Measurements from ENCODE around the gene SPIRE1.

DNA sequence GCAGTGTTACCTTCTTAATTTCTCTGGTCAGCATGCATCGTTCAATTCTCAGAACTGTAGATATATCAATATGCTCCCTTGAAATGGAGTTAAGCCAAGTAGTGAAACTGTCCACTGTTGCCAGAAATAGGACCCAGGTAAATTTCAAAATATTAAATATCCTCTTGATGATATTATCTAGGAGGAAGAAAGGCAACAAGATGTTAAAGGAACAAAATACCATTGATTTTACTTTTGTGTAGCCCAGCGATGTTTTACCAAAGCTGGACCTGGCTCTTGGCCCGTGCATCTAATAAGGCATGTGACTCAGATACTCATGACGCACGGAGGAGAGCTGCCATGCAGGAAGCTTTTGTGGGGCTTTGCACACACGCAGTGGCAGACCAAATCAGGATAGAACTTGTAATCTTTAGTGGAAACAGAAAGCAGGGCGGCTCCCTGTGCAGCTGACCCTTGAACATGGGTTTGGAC, 189.8 kb downstream of the NAPG start:
- RRBS, result no CpG with 5 or more reads among the region's 7 CpGs
CAGE:
- cytosol, long polyA plus RNA, result no peak
- long polyA plus RNA, result no peak
- nucleus, long polyA plus RNA, result no peak

GRCh38 chr18:10794562-10795152, 268.8 kb downstream of the NAPG start:
- RRBS, result no CpG with 5 or more reads among the region's 8 CpGs
CAGE:
- cytosol, long polyA plus RNA, result no peak
- long polyA plus RNA, result no peak
- nucleus, long polyA plus RNA, result no peak

GRCh38 chr18:11119962-11120420, 29.4 kb downstream of the PIEZO2 start:
- RRBS, result no CpG with 5 or more reads among the region's 4 CpGs
CAGE:
- cytosol, long polyA plus RNA, result no peak
- long polyA plus RNA, result no peak
- nucleus, long polyA plus RNA, result no peak

GRCh38 chr18:11674025-11674280, 15.1 kb upstream of the GNAL start:
- RRBS, result no CpG with 5 or more reads among the region's 1 CpG
CAGE:
- cytosol, long polyA plus RNA, result no peak
- long polyA plus RNA, result no peak
- nucleus, long polyA plus RNA, result no peak

- RRBS, result no CpG with 5 or more reads among the region's 8 CpGs
CAGE:
- cytosol, long polyA plus RNA, result no peak
- long polyA plus RNA, result no peak
- nucleus, long polyA plus RNA, result no peak
These were observed 71.8 kb downstream of the GNAL start for GRCh38 chr18:11760754-11761295.

DNA sequence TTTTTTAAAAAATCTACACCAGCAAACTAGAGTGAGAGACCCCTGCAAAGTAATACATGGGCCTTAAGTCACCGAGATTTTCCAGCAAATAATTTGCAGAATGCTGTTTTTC, 256 bp downstream of the MPPE1 start:
- RRBS, result no CpG with 5 or more reads among the region's 1 CpG
CAGE:
- cytosol, long polyA plus RNA, result no peak
- long polyA plus RNA, result no peak
- nucleus, long polyA plus RNA, result no peak

GRCh38 chr18:11963852-11964477, 17.3 kb upstream of the IMPA2 start:
- RRBS, result no CpG with 5 or more reads among the region's 5 CpGs
CAGE:
- cytosol, long polyA plus RNA, result no peak
- long polyA plus RNA, result no peak
- nucleus, long polyA plus RNA, result no peak

DNA sequence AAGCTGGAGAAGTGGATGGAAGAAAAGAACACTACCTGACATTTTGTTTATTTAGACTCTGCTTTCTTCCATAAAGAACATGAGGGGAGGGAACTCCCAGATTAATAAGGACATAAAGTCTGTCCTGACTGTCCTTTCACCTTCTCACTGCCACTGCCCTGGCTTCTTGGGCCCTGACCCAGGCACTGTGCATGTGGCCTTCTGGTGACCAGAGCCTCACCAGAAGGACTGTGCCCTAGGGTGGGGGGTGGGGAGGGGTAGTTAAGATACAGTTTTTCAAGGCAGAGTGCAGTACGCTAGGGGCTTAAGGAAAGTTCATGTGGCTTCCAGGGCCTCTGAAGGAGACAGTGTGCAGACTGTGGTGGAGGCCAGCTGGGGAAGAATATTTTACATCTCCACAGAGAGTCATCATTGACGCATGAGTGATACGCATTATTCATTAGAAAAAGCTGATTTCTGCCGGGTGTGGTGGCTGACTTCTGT, 4.6 kb upstream of the IMPA2 start:
- RRBS, result no CpG with 5 or more reads among the region's 4 CpGs
CAGE:
- cytosol, long polyA plus RNA, result no peak
- long polyA plus RNA, result no peak
- nucleus, long polyA plus RNA, result no peak

GRCh38 chr18:12076243-12076938, 17.3 kb upstream of the ANKRD62 start:
- RRBS, result 39% methylated on average over 11 of the region's 64 CpGs
CAGE:
- cytosol, long polyA plus RNA, result no peak
- long polyA plus RNA, result no peak
- nucleus, long polyA plus RNA, result no peak

DNA sequence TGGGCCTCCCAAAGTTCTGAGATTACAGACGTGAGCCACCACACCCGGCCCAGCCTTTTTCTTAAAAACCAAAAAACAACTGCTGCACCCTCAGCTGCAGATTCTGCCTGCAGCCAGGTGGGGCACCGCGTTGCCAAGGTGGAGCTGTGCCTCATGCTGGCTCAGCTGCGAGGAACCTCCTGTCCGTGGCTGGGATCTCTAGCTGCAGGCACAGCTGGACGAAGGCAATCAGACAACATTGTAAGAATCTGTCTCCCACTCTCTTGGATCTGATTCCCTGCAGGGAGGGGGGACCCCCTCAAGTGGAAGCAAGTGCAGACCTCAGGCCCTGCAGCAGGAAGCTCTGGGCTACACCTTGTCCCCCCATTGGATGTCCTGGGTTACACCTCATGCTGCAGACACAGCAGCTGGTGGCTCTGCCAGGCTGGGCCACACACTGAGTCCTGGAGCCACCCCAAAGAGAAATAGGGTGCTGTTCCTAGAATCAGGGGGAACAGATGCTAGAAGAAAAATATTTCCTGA, 24.1 kb downstream of the CIDEA start:
- RRBS, result no CpG with 5 or more reads among the region's 7 CpGs
CAGE:
- cytosol, long polyA plus RNA, result no peak
- long polyA plus RNA, result no peak
- nucleus, long polyA plus RNA, result no peak

GRCh38 chr18:12312912-12313557, 5.0 kb downstream of the TUBB6 start:
- RRBS, result no CpG with 5 or more reads among the region's 3 CpGs
CAGE:
- cytosol, long polyA plus RNA, result no peak
- long polyA plus RNA, result no peak
- nucleus, long polyA plus RNA, result start-site peak on the minus strand at chr18:12313053-12313138, 16 and 26 reads in 2 replicates

- RRBS, result no CpG with 5 or more reads among the region's 8 CpGs
CAGE:
- cytosol, long polyA plus RNA, result no peak
- long polyA plus RNA, result no peak
- nucleus, long polyA plus RNA, result no peak
These were observed 26.1 kb downstream of the TUBB6 start for GRCh38 chr18:12333803-12334831.

DNA sequence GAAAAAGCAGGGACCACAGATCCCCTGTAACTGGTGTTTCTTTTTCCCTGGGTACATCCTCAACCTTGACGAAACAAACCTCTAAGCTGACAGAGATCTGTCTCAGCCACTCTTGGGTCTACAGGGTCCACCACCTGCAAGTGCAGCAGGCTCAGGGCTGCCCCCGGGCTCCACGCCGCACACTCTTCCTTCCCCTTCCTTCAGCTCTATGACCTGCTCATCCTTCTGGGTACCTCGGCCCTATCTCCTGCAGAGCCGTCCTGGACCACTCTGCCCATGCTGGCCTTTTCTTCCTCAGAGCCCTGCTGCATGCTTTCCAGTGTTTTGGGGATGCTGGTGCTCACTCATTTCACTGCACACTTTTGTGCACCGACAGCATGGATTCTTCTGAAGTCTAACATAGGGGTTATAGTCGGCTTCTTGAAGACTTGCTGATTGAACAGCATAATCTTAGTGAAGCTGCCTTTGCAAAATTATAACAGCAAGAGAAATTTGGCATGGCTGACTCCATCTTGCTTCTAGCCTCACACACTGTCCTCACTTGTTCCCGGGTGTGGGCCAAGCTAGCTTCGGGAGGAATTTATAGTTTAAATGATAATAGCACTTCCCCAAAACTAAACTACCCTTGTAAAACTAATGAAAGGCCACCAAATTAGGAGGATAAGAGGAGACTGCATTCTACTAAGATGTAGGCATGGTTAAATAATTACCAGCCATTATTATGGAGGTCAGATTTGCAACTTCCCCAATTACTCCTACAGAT, 27.6 kb downstream of the TUBB6 start:
- RRBS, result no CpG with 5 or more reads among the region's 10 CpGs
CAGE:
- cytosol, long polyA plus RNA, result no peak
- long polyA plus RNA, result no peak
- nucleus, long polyA plus RNA, result no peak

GRCh38 chr18:12359491-12360148, 17.4 kb downstream of the AFG3L2 start:
- RRBS, result no CpG with 5 or more reads among the region's 10 CpGs
CAGE:
- cytosol, long polyA plus RNA, result no peak
- long polyA plus RNA, result no peak
- nucleus, long polyA plus RNA, result no peak

DNA sequence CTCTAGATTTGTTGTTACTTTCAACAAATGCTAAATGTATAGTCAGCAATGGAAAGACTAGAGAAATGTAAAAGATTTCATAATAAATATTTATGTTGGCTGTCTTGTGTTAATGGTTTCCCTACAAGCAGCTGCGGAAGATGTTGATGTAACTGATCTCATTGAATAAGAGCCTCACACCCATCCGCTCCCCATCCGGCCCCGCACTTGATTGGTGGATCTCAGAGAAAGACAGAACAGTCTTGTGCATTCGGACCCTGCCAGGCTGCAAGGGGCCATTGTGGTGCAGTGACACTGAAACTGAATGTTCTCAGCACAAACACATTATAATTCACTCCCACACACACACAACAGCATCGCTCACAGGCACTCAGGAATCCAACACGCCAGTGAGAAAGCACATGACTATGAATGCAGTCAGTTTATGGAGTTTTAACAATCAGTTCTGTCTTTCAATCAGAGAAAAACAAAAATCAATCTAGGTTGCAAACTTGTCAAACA, 47.8 kb downstream of the PRELID3A start:
- RRBS, result no CpG with 5 or more reads among the region's 7 CpGs
CAGE:
- cytosol, long polyA plus RNA, result no peak
- long polyA plus RNA, result no peak
- nucleus, long polyA plus RNA, result no peak

DNA sequence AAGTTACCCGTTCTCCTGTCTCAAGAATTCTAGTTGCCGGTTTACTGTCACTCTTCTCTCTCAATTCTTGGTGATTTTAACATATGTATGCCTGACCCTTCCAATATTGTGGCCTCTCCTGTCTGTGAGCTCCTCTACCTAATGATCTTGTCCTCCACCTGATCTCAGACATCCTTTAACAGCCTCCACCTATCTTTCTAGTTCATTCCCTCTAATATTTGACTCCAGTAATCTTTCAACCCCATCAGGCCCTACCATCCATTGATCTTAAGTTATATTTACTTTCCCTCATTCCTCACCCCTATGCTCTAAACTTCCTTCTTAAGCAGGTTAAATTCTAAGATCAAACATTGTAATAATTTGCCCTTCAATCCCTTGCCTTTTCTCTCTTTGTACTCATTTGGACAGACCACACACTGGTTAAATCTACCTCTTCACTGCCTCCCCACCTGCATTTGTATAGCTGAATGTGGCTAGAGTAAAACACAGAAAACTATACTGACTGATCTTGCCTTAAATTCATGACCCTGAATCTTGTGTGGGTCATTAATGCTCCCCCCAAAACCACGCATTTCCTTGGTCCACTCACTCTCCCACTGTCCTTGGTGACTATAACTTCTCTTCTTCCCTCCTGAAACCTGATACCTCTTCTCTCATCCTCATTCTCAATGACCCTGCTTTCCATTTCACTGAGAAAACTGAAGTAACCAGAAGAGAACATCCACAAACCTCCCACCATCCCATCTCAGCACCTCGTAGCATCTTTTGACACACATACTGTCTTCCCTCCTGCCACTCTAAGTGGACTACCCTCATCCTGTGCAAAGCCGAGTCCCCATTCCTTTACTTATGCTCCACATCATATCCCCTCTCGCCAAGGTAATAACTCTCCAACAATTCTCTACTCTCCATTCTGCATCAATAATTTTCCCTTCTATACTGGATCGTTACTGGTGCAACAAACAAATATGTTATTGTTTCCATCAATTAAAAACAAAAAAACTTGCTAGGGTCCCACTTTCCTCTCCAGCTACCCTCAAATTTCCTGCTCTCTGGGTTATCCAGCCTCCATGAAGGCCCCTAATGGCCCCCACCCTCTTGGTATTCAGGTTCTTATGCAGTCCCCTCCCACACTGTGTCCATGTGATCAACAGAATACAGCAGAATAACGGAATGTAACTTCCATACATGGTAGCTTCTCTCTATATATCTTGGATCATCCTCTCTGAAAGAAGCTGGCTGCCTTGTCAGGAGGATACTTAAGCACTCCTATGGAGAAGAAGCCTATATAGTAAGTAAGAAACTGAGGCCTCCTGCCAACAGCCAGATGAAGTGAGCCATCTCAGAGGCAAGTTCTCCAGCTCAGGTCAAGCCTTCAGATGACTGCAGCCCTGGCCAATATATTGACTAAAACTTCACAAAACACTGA, 47.2 kb downstream of the SPIRE1 start:
- RRBS, result no CpG with 5 or more reads among the region's 8 CpGs
CAGE:
- cytosol, long polyA plus RNA, result no peak
- long polyA plus RNA, result no peak
- nucleus, long polyA plus RNA, result start-site peak on the minus strand centred at position 1,076 of the sequence, 106 bp wide, 10 and 12 reads in 2 replicates

DNA sequence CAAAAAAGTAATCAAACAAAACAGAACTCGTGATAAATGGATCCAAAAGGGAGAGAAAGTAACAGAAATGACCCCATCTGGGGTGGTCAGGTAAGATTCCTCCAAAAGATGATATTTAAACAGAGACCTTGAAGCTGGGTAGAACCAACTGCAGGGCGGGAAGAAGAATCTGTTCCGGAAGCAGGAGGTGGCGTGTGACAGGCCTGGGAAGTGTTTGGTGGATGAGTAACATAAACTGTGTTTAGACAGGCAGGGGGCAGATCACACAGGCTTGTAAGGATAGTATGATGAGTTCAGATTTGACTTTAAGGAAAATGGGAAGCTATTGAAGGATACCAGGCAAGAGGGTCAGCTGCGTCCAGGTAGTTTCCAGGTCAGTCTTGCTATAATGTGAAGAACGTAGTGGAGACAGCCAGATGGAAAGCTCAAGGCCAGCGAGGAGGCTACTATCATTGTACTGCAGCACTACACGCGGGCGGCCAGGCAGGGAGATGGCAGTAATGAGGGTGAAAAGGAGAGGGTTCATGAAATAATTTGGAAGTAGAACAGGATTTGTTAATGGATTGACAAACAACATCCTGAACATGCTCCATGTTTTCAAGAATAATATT, 17.2 kb downstream of the SPIRE1 start:
- RRBS, result no CpG with 5 or more reads among the region's 10 CpGs
CAGE:
- cytosol, long polyA plus RNA, result no peak
- long polyA plus RNA, result no peak
- nucleus, long polyA plus RNA, result no peak

GRCh38 chr18:12657364-12658350, at the start of gene SPIRE1:
SPIRE1 (minus strand) TSS chr18:12658107.
- RRBS, result 2% methylated on average over 75 of the region's 146 CpGs
CAGE:
- cytosol, long polyA plus RNA, result no peak
- long polyA plus RNA, result no peak
- nucleus, long polyA plus RNA, result no peak

- RRBS, result no CpG with 5 or more reads among the region's 6 CpGs
CAGE:
- cytosol, long polyA plus RNA, result no peak
- long polyA plus RNA, result no peak
- nucleus, long polyA plus RNA, result no peak
These were observed 21.1 kb upstream of the SPIRE1 start for GRCh38 chr18:12678947-12679530.

GRCh38 chr18:13004305-13005120, 13.4 kb downstream of the CEP192 start:
- RRBS, result no CpG with 5 or more reads among the region's 11 CpGs
CAGE:
- cytosol, long polyA plus RNA, result no peak
- long polyA plus RNA, result no peak
- nucleus, long polyA plus RNA, result no peak

Data from IMR-90 (cell line).